Measurements from ENCODE around the genes IL1A and DDX18.

- RRBS: no CpG with 5 or more reads among the region's 6 CpGs
Measured at GRCh38 chr2:112665245-112665819, 19.6 kb downstream of the SLC20A1 start.

- RRBS: no CpG with 5 or more reads among the region's 9 CpGs
Measured at GRCh38 chr2:112784163-112784739, at the start of gene IL1A. Gene IL1A, minus strand, starts transcription at chr2:112784493.

- RRBS: no CpG with 5 or more reads among the region's 2 CpGs
Measured at GRCh38 chr2:112817845-112818682, 18.5 kb downstream of the IL1B start.

GRCh38 chr2:112863995-112864503 is 27.5 kb upstream of the IL1B start:
- RRBS: no CpG with 5 or more reads among the region's 1 CpG

- RRBS: no CpG with 5 or more reads among the region's 5 CpGs
Measured at GRCh38 chr2:112985055-112985625, 7.3 kb downstream of the IL36G start.

- RRBS: no CpG with 5 or more reads among the region's 4 CpGs
Measured at GRCh38 chr2:113158443-113158872, 15.3 kb upstream of the PSD4 start.

DNA sequence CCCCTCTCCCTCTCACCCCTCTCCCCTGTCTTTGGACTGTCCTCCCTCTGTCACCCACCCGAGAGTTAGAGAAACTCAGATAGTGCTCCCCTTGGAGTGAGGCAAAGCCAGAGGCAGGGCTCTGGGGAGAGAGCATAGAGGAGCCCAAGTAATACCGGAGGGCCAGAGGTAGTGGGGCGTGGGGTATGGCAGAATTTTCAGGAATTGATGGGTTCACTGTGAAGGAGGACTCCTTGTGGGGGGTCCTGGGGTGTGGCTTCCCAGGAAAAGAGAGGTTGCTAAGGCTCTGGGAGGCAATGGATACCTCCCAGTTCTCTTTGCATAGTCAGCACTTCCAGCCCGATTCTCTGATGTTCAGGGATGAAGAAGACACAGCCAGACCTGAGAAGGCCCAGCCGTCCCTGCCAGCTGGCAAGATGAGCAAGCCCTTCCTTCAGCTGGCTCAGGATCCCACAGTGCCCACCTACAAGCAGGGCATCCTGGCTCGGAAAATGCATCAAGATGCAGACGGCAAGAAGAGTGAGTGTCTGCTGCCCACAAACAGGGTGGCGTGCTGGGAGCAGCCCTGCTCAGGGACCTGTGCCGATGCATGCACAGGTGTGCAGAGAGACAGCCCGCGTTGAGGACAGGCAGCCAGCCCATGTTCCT is 22.1 kb downstream of the PSD4 start:
- RRBS: no CpG with 5 or more reads among the region's 11 CpGs

DNA sequence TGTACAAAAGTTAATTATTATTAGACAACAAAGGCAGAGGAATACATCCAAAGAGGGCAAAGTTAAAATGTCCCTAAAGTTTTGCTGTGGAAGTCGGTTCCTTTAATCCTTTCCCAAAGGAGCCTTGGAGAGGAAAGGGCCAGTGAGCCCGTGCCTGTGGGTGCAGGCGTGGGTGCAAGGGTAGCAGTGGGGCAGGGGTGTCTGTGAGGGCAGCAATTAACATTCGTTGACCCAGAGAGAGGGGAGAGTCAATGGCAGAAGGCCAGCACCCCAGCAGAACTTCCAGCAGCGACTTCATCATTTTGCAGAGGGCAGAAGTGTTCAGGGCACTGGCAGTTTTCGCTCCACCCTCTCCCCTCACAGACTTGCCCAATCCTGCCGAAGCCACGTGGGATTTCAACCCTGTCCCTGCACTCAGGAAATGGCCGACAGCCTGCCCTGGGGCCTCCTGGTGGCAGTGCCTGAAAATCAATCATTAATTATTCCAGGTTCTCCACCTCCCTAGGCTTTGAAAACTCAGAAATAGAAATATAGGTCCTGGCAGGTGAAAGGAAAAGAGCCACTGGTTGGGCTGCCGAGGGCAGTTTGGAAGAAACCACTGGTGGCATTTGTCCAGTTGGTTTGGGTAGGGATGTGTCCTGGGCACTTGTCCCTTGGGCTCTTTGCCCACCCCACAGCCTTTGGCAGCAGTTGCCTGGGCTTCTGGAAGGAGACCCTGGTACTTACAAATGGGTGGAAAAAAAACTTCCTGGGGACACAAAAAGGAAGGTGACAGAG is 4.3 kb upstream of the PAX8 start:
- RRBS: no CpG with 5 or more reads among the region's 10 CpGs

DNA sequence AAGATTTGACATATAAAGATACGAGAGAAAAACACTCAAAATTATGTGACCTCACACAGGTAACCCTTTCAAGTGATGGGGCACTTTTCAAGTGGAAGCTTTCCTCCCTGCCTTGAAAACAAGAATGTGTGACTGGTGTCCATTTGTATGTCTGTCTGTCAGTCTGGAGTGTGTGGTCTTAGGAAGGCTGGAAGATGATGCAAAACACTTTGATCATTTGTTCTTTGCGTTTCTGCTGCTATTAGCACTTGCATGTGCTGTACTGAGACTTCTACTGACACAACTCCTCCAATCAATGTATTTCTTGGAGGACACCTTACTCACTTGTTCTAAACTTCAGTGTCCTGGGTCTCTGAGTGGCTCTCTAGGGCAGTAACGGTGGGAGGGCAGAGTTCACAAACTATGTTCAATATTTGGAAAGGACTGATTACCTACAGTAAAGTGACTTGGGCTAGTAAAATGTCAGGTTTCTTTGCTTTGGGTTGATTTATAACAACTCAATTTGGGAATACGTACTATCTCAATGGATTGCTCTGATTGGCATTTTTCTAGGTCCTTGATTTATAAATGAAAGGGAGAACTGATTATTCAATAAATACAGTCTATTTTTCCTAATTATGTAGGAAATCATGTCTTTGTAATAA is 49.3 kb upstream of the PAX8 start:
- RRBS: no CpG with 5 or more reads among the region's 4 CpGs

DNA sequence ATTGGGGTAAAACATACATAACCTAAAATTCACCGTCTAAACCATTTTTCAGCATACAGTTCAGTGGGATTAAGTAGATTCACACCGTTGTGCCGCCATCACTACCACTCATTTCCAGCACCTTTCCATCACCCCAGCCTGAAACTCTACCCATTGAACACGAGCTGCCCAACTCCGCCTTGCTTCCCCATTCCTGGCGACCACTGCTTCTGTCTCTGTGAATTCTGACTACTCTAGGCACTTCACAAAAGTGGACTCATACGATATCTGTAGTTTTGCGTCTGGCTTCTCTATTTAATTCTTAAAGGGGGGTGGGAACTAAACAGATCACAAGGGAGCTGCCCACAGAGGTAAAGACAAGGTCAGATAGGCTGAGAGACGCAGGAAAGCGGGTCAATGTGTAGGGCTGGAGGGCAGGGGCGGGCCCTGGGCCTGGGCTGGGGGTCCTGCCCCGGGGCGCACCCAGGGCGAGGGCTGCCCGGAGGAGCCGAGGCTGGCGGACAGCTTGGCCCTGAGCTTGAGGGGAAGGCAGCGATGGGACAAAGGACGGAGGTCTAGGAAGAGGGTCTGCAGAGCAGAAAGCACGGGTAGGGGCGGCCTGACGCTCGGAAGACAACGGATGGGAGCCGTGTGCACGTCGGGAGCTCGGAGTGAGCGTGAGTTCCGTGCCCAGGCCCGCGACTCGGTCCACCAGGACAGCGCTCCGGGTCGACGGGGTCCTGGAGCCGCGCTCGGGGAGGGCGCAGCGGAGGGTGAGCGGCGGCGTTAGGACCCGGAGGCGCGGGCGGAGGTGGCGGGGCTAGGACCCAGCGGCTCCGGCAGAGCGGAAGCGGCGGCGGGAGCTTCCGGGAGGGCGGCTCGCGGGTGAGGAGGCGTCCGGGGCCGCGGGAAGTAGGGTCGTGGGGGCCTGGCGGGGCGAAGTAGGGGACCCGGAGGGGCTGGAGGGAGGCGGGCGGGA is 43.5 kb upstream of the RABL2A start:
- RRBS: 2% methylated on average over 7 of the region's 70 CpGs

DNA sequence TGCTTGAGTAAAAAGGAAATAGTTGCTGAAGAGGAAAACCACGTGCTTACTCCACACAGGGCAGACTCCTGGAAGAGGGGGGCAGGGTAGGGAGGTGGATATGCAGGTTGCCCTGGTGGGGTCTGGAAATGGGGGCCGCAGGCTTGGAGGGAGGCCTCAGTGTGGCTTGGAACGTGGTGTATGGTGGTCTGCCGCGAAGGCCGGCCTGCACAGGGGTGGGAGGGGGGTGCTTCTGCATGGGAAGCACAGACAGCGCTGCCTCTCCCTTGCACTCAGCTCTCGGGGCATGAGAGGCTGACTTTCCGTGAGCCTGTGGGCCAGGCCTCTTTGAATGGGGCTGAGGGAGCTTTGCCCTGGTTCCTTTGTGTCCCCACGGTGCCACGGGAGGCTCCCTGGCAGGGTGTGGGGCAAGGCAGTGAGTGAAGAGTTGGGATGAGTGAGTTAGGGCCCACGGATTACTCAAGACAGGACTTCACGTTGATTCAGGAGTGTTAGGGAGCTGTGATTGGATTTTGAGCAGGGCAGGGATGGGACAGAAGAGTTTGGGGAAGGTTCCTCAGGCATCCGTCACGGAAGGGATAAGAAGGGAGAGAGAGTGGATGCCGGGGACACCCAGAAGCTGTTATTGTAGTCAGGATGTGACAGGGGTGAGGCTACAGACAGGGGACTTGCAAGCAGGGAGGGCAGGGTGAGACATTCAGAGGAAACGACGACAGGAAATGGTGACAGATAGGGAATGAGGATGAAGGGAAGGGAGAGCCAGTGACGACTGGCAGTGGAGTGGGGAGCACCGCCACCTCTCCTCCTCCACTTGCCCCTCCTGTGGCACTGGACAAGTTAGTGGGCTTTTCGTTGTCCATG is 35.4 kb upstream of the RABL2A start:
- RRBS: no CpG with 5 or more reads among the region's 21 CpGs

- RRBS: no CpG with 5 or more reads among the region's 4 CpGs
Measured at GRCh38 chr2:113881707-113882031, 8.2 kb upstream of the ACTR3 start.

- RRBS: no CpG with 5 or more reads among the region's 5 CpGs
Measured at GRCh38 chr2:113961949-113963216, 72.5 kb downstream of the ACTR3 start.

DNA sequence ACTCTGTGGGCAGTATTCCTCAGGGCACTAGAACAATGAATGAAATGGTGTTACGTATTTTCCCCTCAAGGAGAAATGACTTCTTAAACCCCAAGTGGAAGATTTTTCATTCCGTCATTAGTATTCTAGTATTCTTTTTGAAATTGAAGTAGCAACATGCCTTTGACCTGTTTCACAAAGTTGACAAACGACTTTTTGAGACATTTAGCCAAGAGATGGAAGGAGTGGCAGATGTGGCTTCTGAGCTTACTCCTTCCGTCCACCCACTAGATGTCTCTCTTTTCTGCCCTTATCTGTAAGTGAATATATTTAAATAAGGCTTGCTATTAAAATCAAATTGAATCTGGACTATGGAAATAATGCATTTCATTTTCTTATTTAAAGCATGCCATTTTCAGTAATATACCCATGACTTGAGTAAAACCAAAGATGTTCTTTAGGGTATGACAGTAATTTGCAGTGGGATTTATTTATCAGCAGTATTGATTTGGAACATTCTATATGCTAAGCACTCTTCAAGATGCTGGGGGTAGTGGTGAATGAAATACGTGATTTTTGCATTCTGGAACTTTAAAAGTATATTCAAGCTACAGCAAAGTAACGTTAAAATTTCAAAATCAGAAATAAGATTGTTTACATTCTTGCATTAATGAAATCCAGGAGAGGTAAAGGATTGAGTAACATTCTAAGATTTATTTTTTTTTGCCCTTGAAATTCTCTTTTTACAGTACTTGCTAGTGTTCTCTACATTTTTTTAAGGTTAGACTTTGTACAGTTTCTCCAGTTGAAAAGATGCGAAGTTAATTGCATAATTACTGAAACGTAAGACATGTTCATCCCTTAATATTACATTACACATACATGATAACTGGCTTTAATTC is 74.3 kb downstream of the ACTR3 start:
- RRBS: no CpG with 5 or more reads among the region's 8 CpGs

GRCh38 chr2:117814176-117815241 is at the start of gene DDX18:
Gene DDX18, plus strand, starts transcription at chr2:117814691.
- RRBS: 1% methylated on average over 9 of the region's 57 CpGs

DNA sequence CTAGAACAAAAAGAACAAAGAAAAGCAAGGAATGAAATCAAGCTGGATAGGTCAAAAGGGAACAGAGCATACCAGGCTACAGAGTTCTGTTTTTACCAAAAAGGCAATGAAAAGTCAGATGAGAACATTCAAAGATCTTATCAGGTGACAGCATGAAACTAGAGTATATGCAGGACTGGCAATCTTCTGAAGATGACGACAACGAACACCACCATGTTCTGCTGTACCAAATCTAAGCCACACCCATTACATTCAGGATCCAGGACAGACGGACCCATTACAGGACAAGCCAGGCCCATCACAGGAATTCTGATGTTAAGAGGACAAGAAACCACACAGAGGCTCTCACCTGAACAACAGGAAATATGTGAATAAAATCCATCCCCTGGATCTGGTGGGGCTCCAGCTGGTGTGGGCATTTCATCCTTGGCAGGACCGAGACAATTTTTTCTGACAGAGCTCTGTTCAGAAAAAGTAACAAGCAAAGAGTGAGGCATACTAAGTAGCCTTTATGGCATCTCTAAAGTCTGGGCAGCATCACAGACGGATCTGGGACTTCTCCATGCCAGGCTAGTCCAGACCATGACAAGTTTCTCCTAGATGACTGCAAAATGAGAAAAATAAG is 13.3 kb downstream of the CCDC93 start:
- RRBS: no CpG with 5 or more reads among the region's 5 CpGs

- RRBS: no CpG with 5 or more reads among the region's 6 CpGs
Measured at GRCh38 chr2:118015652-118016071, 1.8 kb upstream of the CCDC93 start.

DNA sequence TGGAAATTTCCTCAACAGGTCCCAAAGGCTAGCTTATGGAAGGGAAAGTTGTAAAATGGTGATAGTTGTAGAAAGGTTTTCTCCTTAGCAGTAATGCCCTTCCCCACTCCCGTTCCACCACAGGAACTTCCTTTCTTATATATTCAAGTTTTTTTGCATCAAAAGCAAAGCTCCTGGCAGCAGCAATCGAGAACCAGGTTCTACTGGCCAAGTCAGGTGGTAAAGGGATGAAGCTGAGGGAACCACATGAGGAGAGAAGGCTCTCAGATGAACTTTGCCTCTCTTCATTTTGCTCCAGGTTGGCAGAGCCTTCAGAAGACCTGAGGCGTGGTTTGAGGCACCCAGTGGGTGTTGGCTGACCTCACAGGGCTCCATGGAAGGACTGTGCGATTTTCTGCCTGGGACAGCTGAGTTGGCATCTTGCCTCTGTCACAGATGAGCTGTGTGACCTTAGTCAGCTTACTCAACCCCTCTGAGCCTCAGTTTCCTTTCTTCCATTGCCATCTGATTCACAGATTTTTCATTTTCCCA is 89.0 kb downstream of the INSIG2 start:
- RRBS: no CpG with 5 or more reads among the region's 4 CpGs

DNA sequence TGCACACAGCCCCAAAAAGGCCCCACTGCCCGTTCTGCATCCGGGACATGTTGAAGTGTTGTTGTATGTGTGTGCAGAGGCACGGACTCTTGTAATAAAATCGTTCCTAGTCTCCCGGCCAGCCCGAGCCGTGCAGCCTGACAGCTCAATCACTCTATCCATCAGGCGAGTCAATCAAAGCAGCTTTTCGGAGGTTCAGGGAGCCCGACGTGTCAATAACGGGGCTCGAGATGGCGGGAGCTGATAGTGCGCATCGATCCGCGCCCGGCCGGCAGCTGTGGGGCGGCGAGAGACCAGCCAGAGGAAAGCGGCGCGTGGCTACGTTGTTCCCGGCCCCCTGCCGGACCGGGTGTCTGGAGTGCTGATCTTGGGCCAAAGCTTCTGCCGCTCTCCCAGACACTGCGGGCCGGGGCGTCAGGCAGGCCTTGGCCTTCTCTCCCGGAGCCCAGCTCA is 2.5 kb downstream of the EN1 start:
- RRBS: 8% methylated on average over 12 of the region's 34 CpGs

GRCh38 chr2:118989336-118989821 is 47.4 kb downstream of the MARCO start:
- RRBS: no CpG with 5 or more reads among the region's 4 CpGs